Epithelial cell of proximal tubule (primary cell): ENCODE measurements around a stretch of chr13.

GRCh38 chr13:75806098-75806474, 170.0 kb downstream of the LMO7 start:
- RAMPAGE, long total RNA: no peak
- RRBS: no CpG with 5 or more reads among the region's 9 CpGs

DNA sequence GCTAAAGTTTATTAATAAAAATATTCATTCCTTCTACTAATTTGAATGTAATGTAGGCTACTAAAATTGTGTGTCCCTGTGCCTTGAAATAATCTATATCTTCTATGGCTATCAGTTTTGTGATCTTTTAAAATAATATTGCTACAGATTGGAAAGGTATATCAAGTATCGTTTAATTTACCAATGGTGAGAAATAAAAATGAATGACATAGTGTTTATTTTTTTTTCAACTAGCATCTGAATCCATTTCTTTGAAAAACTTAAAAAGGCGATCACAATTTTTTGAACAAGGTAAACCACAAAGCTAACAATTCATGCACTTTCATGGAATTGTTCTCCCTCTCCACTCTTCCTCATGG, 201.8 kb downstream of the LMO7 start:
- RAMPAGE, long total RNA: no peak
- RRBS: no CpG with 5 or more reads among the region's 2 CpGs

- RAMPAGE, long total RNA: no peak
- RRBS: no CpG with 5 or more reads among the region's 8 CpGs
Measured at GRCh38 chr13:76747144-76747602, 139.0 kb downstream of the KCTD12 start.

DNA sequence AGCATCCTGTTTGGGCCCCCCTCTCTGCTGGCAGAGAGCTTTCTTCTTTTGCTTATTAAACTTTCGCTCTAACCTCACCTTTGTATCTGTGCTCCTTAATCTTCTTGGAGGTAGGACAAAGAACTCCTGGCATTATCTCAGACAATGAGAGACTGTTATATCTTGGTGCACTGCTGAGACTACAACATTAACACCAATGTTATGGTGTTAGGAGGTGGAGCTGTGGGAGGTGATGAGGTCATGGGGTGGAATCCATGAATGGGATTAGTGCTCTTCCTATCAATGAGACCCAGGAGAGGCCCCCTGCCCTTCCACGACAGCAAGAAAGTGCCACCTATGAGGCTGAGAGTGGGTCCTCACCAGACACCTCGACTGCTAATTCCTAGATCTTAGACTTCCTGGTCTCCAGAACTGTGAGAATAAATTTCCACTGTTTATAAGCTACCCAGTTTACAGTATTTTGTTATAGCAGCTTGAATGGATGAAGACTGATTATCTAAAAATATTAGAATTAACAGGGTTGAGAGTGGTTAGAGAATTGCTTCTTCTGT, 21.0 kb upstream of the FBXL3 start:
- RAMPAGE, long total RNA: no peak
- RRBS: no CpG with 5 or more reads among the region's 3 CpGs

DNA sequence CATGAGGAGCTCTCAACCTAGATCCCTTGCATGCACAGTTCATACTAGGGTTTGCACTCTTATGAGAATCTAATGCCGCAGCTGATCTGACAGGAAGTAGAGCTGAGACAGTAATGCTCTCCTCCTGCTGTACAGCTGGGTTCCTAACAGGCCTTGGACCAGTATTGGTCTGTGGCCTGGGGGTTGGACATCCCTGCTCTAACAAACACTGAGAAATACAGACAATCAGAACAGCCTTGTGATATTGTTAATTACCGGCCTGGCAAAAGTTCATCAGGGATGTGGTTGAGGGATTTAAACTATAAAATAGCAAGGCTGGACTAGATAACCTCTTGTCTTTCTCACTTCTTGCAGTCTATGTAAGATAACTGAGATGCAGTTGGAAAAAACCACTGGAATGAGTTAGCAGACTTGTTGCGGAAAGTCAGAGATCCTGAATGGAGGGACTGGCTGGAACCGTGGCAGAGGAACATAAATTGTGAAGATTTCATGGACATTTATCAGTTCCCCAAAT, 82.4 kb upstream of the FBXL3 start:
- RAMPAGE, long total RNA: no peak
- RRBS: no CpG with 5 or more reads among the region's 4 CpGs

GRCh38 chr13:77298032-77298724, 28.7 kb downstream of the MYCBP2 start:
- RAMPAGE, long total RNA: no peak
- RRBS: no CpG with 5 or more reads among the region's 8 CpGs

DNA sequence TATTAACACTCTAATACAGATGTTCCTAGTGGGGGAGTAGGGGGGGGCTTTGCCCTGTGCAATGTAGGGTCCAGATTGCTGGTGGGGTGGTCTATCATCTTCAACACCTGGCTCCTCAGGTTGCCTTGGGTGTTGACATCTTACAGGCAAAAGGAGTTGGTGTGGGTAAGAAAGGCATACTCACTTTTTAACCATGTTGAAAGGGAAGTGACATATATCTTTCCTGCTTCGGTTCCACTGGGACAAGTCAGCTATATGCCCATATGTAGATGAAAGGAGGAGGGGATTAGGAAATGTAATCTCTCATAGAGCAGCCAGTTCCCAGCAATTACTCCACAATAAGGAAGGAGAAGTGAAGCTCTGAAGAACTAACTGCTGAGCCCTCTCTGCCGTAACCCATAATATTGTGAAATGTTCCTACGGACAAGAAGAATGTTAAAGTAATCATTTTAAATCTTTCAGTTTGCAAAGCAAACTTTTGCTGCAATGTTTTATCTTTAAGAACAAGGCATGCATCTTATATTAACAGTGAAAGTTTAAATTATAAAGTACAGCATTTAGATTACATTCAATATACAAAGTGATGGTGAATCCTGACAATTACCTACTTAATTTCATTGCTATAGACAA, 82.2 kb downstream of the EDNRB start:
- RAMPAGE, long total RNA: no peak
- RRBS: no CpG with 5 or more reads among the region's 3 CpGs

GRCh38 chr13:77990967-77991571, 72.4 kb upstream of the EDNRB start:
- RAMPAGE, long total RNA: no peak
- RRBS: no CpG with 5 or more reads among the region's 4 CpGs

- RAMPAGE, long total RNA: no peak
- RRBS: no CpG with 5 or more reads among the region's 1 CpG
Measured at GRCh38 chr13:78102300-78102575, 183.6 kb upstream of the EDNRB start.

DNA sequence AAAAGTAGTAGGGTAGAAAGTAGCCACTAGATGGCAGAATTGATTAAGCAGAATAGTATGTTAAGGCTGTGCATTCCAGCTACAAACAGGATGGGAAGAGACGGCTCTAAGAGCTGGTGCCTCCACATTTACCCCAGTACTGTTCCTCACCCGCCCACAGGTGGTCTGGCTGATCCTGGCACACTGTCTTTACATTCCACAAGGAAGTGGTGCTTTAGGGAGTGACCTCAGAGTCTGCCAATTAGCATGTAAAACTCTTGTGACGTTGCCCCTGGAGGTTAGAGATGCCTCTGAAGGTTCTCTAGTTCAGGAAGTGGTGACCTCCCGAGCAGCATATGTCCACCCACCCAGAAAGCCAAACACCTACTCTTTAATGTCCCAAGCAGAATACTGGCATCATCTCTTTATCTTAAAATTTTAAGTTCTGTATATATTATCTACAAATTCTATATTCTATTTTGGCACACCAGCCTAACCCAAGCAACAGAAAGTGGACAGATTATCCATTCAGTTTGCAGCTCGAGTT, 219.2 kb upstream of the EDNRB start:
- RAMPAGE, long total RNA: no peak
- RRBS: no CpG with 5 or more reads among the region's 5 CpGs

- RAMPAGE, long total RNA: no peak
- RRBS: no CpG with 5 or more reads among the region's 5 CpGs
Measured at GRCh38 chr13:79387562-79388186, 18.4 kb downstream of the RBM26 start.

GRCh38 chr13:79402006-79402399, 4.1 kb downstream of the RBM26 start:
- RAMPAGE, long total RNA: no peak
- RRBS: no CpG with 5 or more reads among the region's 1 CpG

DNA sequence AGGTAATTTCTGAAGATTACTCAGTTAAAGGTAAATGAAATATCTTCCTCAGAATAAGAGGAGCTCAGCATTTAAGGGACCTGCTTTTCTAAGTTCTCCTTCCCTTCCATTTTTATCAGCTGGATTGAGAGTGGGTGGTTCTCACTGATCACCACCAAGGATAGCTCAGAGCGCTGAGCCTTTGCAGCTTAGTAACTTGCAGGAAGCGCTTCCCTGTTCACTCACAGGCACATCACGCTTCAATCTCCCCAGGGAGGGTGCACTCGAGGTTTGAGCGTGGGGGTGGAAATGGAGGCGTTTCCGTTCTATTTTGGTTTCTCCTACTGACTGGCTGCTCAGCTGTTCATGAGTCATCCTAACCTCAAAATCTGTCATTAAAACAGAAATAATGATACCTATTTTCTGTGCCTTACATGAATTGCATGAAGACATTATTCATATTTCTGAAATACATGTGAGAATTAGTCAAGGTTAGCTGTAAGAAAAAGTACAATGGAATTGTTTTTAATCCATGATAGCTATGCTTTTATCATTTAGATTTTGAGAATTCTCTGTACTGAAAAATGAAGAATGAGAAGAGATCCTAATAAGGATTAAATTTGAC, 292.1 kb downstream of the SPRY2 start:
- RAMPAGE, long total RNA: no peak
- RRBS: no CpG with 5 or more reads among the region's 7 CpGs

GRCh38 chr13:80173242-80173574, 167.7 kb downstream of the SPRY2 start:
- RAMPAGE, long total RNA: no peak
- RRBS: no CpG with 5 or more reads among the region's 2 CpGs

- RAMPAGE, long total RNA: no peak
- RRBS: no CpG with 5 or more reads among the region's 6 CpGs
Measured at GRCh38 chr13:80235843-80236405, 105.0 kb downstream of the SPRY2 start.

DNA sequence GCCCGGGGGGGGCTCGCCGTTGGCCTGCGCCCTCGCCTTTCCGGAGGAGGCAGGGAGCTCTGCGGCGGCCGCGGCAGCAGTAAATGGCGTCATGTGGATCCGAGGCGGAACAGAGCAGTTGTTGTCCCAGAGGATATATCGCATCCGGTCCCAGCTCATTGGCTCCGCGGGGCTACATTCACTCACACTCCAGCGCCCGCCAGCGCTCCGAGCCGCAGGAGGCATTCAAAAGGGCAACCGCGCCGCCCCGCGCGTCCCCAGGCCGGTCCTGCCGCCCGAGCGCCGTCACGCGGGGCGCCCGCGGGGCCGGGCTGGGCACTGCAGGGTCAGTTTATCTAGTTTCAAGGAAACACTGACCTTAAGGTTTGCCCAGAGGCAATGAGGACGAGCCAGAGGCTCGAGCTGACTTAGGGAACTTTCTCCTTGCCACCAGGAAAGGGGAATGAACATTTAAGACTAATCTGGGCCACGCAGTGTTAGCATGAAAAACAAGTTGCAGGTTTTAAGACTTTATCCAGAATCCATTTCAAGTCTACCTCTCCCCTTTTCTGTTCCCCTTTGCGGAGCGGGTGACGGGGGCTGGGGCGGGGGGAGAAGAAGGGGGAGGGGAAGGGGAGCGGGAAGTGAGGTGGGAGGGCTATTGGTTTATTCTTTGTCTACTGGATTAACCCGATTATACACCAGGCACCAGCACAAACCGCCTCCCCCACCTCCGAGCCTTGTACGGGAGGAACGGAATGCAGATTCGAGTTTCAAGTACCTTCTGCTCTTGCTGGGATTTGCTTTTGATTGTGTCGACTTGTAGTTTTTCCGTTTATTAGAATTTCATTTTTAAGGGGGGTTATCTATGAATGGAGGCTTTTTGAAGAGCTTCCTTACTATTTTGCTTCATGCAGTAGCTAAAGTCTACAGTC, 556 bp upstream of the SPRY2 start:
- RAMPAGE, long total RNA: no peak
- RRBS: 2% methylated on average over 19 of the region's 55 CpGs

- RAMPAGE, long total RNA: no peak
- RRBS: no CpG with 5 or more reads among the region's 3 CpGs
Measured at GRCh38 chr13:80362517-80362833, 21.5 kb upstream of the SPRY2 start.

- RAMPAGE, long total RNA: no peak
- RRBS: no CpG with 5 or more reads among the region's 4 CpGs
Measured at GRCh38 chr13:80547891-80548398, 207.0 kb upstream of the SPRY2 start.

DNA sequence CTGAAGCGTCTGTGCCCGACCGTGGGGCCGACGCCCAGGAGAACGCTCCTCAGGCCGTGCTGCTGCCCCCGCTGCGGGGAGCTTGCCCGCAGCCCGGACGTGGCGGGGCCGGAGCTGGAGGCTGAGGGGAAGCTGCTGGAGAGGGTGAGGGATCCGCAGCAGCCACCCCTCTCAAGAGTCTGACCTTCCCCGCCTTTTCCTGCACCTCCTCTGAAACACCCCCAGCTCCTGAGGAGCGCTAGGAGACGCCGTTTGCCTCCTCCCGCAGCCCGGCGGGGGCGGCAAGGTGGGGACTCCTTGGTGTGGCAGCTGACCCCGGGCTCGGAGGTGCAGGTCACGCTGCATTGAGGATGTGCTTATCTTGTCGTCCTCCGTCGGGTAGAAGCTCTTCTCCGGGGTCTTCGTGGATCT, 314.0 kb upstream of the SPRY2 start:
- RAMPAGE, long total RNA: no peak
- RRBS: 47% methylated on average over 10 of the region's 31 CpGs

DNA sequence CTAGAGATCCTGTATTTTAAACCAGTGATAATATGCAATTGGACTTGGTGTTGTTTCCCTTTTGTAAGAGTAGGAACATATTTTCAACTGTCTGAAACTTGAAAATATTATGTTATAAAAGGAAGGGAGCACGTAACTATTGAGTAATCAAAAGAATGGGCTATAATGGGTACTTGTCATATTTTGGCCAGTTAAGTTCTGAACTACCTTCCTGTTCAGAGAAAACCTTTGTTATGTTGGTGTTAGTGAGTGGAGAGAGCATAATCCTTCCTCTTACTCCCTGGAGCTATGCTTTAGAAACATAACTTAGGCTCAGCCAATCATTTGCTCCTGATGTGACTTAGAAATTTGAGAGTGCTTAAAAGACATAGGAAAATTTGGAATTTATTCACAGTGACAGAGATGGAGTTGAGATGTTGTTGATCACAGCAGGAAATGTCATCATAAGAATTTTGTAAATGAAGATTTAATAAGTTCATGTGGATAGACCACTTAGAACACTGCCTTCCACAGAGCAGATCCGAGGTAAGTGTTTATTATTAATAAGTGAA, 482.6 kb upstream of the SPRY2 start:
- RAMPAGE, long total RNA: no peak
- RRBS: no CpG with 5 or more reads among the region's 2 CpGs